Colonic mucosa (tissue), 1 donor: Measurements from ENCODE around the genes CTNNA3 and HERC4.

DNA sequence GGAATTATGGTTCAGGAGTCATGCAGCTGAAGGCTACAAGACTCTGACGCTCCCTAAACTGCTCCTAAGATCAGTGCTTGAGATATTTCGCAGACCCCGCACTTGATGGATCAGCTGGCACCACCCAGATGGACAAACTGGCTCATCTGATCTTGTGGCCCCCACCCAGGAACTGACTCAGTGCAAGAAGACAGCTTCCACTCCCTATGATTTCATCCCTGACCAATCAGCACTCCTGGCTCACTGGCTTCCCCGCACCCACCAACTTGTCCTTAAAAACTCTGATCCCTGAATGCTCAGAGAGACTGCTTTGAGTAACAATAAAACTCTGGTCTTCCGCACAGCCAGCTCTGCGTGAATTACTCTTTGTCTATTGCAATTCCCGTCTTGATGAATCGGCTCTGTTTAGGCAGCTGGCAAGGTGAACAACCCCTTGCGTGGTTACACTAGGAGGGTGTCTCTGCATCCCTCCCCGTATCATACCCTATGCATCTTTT lies 26.9 kb upstream of the NRBF2 start:
- PRO-cap = no peak

DNA sequence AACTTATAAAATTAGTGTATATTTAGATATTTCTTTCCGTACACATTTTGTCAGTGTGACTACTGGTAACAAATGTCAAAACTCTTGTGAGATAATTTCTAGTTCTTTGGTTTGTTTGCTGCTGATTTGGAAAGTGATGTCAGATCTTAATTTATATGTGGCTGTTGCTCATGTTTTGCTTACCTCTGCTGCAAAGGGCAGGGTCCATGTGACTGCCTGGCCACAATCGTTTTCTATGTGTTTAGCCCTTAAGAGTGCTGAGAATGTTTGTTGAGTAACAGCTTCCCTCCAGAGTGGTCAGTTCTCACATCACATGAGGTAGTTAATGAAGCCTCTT lies 4.1 kb downstream of the NRBF2 start:
- PRO-cap = no peak

DNA sequence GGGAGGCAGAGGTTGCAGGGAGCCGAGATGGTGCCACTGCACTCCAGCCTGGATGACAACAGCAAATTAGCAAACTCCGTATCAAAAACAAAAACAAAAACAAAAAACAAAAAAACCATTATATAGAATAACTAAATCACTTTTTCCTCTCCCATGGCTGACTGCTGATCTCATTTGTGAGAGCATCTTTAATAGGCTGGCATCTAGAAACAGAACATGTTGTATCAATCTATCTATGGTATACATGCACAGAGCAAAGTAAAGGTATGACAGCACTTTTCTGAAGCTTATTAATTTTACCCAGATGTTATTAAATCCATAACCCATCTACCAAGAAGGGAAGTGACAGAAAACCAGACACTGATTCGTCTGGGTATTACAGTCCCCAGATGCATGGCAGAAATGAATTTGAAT lies 31.7 kb downstream of the NRBF2 start:
- PRO-cap = no peak

- PRO-cap = unidirectional peak, plus-strand start at chr10:63265321
Measured at GRCh38 chr10:63264949-63265755, 132.0 kb downstream of the NRBF2 start.

DNA sequence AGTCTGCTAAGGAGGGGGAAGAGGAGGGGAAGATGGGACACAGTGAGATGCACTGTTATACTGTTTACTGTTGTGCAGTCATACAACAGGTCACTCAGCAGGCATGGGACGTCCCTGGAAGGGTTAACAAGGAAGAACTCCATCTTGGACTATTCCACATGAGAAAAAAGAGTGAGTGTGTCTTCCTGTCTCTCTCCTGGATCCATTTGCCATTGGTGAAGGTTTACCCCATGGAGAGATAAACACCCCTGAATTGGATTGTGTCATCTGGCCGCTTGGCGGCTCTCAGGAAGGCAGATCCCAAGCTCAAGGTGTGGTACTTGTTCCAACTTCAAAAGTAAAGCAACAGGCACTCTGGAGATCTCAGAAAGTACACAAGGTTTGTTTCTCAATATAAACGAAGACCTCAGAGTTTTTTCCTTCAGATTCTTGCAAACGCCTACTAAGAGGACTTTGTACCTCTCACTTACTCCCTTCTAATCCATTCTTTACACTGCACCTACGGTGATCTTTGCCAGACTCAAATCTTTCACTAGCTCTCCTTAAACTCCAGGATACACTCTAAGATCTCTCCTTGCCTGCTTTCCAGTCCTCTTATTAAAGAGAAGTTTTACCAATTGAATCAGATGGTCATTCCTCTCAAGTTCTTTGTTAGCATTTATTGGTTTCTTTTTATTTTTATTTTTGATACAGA lies 116.7 kb downstream of the REEP3 start:
- PRO-cap = no peak

- PRO-cap = no peak
Measured at GRCh38 chr10:64041009-64041613, 519.9 kb downstream of the REEP3 start.

GRCh38 chr10:66369069-66369453 lies 556.8 kb upstream of the LRRTM3 start:
- PRO-cap = no peak

- PRO-cap = no peak
Measured at GRCh38 chr10:67695852-67696487, at the start of gene CTNNA3. Gene CTNNA3 (minus strand): TSS chr10:67696195.

- PRO-cap = bidirectional peak, plus-strand start at chr10:67764066, minus-strand start at chr10:67764048; bidirectional peak, plus-strand start at chr10:67764500, minus-strand start at chr10:67764383
Measured at GRCh38 chr10:67763794-67764806, 68.1 kb upstream of the CTNNA3 start.

DNA sequence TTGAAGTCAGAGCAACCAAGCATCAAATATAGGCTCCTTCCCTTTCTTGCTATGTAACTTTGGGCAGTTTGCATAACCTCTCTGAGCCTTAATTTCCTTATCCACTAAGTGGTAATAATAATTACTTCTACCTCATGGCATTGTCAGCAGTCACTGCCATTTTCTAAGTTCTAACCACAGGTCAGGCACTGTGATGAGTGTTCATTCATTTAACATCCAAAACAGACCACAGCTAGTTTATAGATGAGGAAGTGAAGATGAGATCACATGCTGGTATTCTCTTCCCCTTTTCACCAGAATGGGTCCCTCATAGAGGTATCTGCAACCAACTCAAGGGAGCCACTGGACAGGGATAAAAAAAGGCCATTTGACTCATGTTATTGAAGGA lies 65.1 kb downstream of the DNAJC12 start:
- PRO-cap = no peak

GRCh38 chr10:67954957-67955468 lies 70.6 kb downstream of the SIRT1 start:
- PRO-cap = no peak

DNA sequence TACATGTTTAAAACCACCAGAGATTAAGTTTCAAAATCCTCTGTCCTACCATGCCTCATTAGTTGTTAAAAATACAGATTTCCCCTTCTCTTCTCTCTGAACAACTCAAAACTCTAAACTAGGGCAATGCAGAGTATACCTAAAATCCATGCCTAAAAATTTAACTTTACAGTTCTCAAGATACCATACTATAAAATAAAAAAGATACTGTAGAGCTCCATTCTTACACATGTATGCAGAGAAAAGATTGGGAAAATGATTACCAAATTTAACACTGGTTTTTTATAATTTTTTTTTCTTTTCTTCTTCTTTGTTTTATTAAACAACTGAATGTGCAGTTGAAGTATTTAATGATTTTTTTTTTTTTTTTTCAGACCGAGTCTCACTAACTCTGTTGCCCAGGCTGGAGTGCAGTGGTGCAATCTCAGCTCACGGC lies 21.1 kb downstream of the HERC4 start:
- PRO-cap = no peak

GRCh38 chr10:68074510-68075703 lies at the start of gene HERC4:
Gene HERC4 (minus strand): TSS chr10:68075283.
- PRO-cap = bidirectional peak, plus-strand start at chr10:68074668, minus-strand start at chr10:68074668; bidirectional peak, plus-strand start at chr10:68074999, minus-strand start at chr10:68074752; bidirectional peak, plus-strand start at chr10:68075063, minus-strand start at chr10:68075131; bidirectional peak, plus-strand start at chr10:68075512, minus-strand start at chr10:68075198

GRCh38 chr10:68105719-68106212 lies 3.5 kb upstream of the MYPN start:
- PRO-cap = no peak

- PRO-cap = unidirectional peak, plus-strand start at chr10:69065525
Measured at GRCh38 chr10:69065395-69066306, 22.3 kb upstream of the SRGN start.

DNA sequence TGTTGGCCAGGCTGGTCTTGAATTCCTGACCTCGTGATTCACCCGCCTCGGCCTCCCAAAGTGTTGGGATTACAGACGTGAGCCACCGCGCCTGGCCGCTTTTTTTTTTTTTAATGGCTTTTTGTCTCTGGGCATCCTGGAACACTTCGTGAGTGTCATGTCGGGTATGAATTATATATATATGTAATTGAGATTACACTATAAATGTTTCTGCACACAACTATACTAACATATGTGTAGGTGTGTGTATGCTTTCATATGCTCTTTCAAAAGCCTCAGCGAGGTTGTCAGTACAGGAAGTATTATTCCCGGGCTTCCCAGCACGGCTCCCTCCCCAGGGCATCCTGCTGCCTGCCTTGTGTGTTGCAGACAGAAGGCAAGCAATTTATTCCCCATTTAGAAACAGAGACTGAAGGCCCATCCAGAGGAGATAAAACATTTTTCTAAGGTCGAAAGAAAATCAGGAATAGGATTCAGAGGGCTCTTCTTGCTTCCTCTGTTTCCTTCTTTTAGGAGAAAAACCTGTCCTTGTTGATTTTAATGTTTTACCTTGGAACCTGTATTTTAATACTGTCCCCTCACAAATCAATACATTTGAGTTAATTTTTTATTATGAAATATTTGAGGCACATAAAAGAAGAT lies 7.5 kb downstream of the HK1 start:
- PRO-cap = no peak

GRCh38 chr10:69343582-69344176 lies 25.0 kb downstream of the HK1 start:
- PRO-cap = no peak

DNA sequence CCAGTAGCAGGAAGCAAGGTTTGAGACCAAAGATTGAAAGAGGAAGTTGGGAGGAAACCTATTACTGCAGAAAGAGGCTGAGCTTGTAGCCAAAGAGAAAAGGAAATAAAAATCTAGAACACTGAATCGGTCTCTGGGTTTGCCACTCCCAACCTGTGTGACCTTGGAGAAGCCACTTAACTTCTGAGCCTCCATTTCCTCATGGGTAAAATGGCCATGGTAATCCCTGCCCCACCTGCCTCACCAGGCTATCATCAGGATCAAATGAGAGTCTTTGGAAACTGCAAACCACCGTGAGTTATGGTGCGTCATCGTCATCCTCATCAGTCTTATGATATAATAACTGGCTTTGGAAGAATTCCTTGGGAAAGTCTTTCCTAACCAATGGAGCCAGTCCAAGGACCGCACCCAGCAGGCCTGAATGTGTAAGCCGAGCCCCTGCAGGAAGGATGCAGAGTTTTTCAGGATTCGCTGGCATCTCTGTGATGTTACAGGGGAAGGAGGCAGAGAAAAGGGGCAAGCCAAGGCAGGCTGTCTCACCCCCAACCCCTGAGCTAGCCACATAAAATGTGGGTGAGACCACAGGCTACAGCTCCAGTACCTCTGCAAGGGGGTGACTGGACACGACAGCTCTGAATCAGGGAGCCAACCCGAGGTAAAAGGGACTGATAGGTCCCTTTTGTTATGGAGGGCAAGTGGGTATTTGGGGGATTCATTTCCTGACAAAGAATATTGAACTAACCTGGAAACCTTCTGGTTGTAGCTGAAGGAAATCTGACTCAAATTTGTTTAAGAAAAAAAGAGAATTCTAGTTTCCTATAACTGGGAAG lies 30.7 kb downstream of the HK1 start:
- PRO-cap = no peak

DNA sequence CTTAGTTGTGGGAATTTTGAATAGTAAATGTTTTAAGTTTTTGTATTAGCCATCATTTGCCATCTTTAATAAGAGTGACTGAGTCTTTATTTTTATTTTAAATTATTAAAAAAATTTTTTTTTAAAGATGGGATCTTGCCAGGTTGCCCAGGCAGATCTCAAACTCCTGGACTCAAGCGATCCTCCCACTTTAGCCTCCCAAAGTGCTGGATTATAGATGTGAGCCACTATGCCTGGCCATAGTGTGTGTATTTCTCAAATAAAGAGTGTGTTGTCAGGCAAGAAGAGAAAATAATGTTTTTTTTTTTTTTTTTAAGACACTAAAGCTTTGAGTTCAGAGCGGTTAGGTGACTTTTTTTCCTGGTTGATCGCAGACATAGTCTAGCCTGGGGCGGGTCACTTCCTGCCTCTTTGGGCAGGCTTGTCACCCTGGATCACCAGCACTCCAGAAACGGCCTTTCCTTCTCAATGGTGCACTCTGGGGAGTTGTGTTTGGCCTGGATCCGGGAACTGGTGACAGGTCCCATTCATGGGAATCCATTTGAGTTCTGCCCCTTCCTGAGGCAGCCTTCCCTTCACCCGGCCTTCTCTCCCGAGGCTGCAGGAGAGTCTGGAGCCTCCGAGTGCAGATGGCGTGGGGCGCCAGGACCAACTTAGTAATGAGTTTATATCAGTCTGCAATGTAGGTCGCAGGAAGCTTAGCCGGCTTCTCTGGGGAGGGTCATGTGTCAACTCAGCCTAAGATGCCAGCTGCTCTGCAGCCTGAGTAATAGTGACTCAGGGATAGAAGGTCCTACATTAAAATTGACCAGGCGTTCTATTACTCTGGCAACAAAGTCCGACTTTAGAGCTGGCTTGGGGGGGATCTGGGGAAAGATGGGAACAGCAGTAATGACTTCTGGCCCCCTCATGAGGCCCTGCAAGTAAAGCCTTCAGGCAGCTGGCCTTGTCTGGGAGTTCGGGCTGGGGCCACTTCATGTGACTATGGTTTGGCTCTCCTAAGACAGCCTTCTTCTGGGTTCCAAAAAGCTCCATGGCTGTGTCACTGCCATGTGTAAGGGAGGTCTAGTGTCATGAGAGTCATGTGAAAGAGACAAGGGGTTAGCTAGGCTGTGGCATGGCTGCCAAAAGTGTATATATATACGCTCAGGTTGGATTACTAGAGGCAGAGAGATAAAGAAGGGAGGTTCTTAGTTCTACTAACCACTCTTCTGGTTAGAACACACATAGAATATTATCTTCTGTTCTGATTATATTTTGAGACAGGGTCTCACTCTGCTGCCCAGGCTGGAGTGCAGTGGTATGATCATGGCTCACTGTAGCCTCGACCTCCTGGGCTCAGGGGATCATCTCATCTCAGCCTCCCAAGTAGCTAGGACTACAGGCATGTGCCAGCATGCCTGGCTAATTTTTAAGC lies 44.0 kb downstream of the HK1 start:
- PRO-cap = no peak

DNA sequence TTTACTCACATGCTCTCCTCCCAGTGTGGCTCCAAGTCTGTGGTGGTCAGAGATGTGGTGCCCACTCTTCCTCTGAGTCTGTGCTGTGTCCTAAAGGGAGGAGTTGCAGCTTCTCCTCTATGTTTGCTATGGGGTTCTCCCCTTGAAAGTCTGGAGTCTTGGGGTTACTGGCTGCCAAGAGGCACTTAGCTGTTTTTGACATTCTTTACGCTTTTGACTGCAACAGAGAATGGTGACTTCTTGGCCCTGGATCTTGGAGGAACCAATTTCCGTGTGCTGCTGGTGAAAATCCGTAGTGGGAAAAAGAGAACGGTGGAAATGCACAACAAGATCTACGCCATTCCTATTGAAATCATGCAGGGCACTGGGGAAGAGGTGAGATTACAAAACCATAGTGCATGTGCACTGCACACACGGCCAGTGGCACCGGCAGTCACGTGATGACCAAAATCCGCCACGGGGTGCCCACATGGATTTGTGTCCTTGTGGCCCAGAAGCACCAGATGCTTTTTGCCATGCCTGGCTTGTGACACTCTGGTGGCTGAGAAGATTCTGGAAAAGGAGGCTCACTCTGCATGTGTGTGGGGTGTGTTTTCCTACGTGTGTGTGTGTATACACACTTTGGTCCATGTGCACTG lies 32.5 kb downstream of the TACR2 start:
- PRO-cap = no peak